ENCODE measurements around a stretch of chr2.

- PRO-cap = no peak
- RAMPAGE, long total RNA = no peak
These were observed 187.3 kb upstream of the NCKAP5 start for GRCh38 chr2:133755593-133755945.

GRCh38 chr2:134251955-134252845 is 1.7 kb upstream of the MGAT5 start:
- PRO-cap = no peak
- RAMPAGE, long total RNA = no peak

- PRO-cap = no peak
- RAMPAGE, long total RNA = no peak
These were observed 33.5 kb downstream of the MGAT5 start for GRCh38 chr2:134287242-134287851.

DNA sequence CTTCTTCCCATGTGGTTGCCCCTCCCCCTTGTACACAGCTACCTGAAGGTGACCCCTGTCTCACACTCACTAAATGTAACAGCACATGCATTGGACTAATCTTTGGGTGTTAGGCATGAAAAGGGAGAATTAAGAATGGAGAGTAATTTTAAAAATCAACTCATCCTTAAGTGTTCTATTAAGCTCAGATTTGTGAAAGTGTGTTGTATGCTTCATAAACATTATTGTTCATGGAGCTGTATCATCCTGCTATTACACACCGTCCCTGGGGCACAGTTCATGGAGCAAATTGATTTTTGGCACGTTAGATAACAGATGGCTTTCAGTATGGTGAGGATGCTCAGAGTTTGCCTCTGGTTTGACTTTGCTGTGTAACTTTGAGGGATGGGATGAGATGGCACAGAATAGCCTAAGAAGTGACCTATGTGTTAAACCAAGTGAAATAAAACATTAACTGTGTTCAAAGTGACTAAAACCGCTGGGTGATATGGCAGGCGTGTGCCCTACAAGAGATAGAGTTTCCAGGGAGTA is 97.1 kb downstream of the MGAT5 start:
- PRO-cap = no peak
- RAMPAGE, long total RNA = start-site peak on the plus strand centred at position 246 of the sequence, 73 bp wide, 20 reads

GRCh38 chr2:134412447-134413253 is 158.8 kb downstream of the MGAT5 start:
- PRO-cap = no peak
- RAMPAGE, long total RNA = no peak

DNA sequence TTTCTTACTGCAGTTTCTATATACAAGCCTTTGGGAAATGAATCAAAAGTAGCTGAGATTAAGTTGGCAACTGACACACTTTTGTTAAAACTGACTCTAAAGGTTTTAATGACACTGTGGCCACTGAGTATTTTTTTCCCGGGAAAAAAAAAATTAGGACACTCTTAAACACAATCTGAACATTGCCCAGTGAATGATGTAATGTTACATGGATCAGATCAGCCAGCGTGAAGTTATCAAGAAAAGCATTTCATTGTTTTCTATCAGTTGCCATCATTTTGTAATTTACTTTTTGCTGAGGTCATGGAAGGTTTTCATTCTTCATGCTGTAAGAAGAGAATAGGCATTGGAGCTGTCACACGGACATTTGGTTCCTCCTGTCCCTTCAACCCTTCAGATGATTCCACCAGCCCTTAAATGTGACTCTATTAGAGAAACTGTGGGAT is 164.1 kb downstream of the MGAT5 start:
- PRO-cap = no peak
- RAMPAGE, long total RNA = no peak

DNA sequence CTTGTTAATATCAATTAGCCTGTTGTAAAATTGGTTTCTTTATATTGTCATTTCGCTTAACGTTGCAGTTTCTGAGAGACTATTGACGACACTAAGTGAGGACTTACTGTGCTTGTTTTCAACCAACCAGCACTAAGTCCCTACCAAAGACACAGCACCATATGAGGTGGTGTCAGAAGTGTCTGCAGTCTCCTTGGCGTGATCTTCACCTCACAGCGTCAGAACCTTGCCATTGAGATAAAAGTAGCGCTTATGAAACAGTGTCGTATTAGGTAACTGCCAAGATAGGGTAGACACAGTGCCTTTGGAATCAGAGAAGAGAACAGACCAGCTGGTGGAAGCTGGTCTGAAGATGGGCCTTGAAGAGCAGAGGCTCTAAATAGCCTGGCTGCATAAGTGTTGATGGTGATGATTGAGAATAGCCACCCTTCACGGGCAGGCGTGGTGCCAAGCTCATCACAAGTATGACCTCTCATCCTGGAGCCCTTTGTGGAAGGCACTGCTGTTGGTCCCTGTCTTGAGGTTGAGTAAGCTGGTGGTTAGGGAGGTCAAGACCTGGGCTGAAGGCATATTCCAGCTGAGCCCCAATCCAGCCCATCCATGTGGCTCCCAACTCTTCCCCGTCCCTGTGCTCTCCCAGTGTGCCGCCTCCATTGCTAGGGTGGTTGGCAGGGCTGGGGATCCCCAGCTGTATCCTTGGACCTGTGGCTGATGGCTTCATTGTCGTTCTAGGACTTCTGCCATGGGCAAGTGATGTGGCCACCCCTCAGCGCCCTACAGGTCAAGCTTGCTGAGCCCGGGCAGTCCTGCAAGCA is 187.4 kb downstream of the MGAT5 start:
- PRO-cap = no peak
- RAMPAGE, long total RNA = no peak

- PRO-cap = no peak
- RAMPAGE, long total RNA = no peak
These were observed 48.6 kb downstream of the TMEM163 start for GRCh38 chr2:134669937-134670844.

DNA sequence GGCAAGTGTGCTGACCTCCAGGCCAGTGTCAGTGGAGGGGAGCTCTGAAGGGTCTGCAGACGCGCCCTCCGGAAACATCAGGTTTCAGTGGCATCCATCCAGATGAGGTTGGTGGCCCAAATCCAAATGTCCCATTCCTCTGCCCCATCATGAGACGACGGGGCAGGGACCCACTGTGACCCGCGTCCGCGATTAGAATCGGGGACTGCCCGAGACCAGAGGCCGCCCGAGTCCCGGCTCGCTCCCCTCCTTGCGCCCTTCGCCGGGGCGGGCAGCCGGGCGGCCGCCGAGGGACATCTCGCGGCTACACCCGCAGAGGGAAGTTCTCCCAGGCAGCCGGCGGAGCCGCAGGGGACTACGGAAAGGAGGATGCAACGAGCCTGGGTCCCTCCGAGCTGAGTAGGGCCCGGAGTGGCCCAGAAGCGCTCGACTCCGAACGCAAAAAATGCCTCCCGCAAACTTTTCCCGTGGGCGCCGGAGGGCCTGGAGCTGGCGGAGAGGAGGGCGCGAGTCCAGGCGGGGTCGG is 763 bp downstream of the TMEM163 start:
- PRO-cap = no peak
- RAMPAGE, long total RNA = no peak

GRCh38 chr2:134739658-134740724 is 21.2 kb upstream of the TMEM163 start:
- PRO-cap = no peak
- RAMPAGE, long total RNA = no peak

DNA sequence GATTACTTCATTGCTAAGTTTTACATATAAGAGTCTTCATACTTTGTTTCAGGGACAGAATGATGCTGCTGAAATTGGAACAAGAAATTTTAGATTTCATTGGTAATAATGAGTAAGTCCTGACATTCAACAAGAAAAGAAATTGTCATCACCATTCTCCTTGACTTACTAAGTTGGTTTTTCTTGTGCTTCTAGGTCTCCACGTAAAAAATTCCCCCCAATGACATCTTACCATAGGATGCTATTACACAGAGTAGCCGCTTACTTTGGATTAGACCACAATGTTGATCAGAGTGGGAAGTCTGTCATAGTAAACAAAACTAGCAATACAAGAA is 100.3 kb downstream of the R3HDM1 start:
- PRO-cap = no peak
- RAMPAGE, long total RNA = start-site peak on the plus strand centred at position 269 of the sequence, 111 bp wide, 18 reads

DNA sequence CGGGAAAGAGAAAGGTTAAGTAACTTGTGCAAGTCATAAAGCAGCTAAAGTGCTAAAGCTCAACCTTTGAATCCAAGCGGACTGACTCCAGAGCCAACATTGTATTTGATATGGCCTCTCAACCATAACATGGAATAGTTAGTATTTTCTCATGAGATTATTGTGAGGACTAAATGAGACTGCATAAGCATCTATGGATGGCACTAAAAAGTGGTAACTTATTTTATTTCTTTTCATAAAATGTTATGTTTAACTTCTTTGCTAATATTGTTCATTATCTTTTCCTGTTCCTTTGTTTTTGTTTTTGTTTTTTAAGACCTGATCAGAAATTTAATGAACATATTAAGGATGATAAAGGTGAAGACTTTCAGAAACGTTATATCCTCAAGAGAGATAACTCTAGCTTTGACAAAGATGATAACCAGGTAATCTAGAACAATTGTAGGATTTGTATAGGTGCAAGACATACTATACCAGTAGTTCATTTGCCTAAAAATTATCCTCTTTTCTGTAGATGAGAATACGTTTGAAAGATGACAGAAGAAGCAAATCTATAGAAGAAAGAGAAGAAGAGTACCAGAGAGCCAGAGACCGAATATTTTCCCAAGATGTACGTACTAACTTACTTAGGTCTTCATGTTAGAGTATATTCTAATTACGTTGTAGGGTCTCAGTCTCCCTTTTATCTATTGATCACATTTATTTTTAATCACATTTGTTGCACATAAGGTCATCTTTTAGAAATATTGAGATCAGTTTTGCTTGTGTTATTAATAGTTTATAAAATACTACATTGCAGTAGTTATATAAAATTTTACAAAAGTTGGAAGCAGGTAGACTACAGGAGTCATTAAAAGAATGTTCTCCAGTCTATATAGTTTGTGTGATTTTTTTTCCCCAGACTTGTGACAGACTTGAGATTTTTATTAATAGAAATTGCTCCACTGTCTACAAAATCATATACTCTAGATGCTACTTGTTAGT is 104.6 kb downstream of the R3HDM1 start:
- PRO-cap = no peak
- RAMPAGE, long total RNA = start-site peak on the plus strand centred at position 277 of the sequence, 291 bp wide, 26 reads

- PRO-cap = no peak
- RAMPAGE, long total RNA = no peak
These were observed 83.7 kb upstream of the UBXN4 start for GRCh38 chr2:135657934-135658359.

- PRO-cap = no peak
- RAMPAGE, long total RNA = no peak
These were observed 20.8 kb downstream of the UBXN4 start for GRCh38 chr2:135762347-135762985.

GRCh38 chr2:136114249-136114898 is 3.6 kb downstream of the CXCR4 start:
- PRO-cap = no peak
- RAMPAGE, long total RNA = start-site peak on the minus strand at chr2:136114753-136114792, 17 reads

DNA sequence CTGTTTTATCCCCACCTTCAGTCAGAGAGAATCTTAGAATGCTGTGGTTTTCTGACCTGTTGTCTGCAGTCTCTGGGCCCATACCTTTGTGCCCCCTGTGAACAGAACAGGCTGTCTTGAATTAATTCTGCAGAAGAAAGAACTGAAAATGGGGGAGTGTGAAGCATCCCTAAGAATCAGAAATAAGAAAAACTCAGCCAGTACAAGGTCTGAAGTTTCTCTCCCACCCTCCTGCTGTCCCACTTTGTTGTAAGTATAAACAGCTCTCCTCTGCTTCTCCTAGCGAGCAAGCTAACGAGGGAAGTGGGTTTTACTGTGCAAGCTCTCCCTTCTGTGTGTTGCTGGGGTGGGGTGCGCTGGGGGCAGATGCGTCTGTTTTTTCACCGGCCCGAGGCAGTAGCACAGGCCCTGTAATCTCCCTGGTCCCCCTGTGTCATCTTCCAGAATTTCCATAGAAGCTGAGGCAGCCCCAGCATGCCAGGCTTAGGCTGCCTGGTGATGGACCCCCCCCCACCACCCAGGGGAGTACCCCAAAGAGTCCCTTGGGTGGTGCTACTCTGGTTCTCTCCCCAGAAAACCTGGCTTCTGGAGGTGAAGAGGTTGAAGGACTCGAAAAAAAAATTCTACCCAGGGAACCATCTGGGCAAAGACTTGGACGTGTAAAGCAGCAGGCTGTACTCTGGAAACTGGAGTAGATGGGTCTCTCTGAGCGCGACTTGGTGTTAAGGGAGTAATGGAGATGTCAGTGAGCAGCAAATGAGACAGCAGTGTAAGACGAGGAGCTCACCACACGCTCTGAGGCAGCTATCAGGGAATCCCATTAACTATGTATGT is 9.5 kb upstream of the CXCR4 start:
- PRO-cap = no peak
- RAMPAGE, long total RNA = no peak

GRCh38 chr2:136128103-136128979 is 10.4 kb upstream of the CXCR4 start:
- PRO-cap = no peak
- RAMPAGE, long total RNA = no peak

GRCh38 chr2:136136715-136137372 is 18.9 kb upstream of the CXCR4 start:
- PRO-cap = no peak
- RAMPAGE, long total RNA = no peak

GRCh38 chr2:136205561-136206067 is 87.7 kb upstream of the CXCR4 start:
- PRO-cap = unidirectional peak, plus-strand start at chr2:136205833
- RAMPAGE, long total RNA = no peak

DNA sequence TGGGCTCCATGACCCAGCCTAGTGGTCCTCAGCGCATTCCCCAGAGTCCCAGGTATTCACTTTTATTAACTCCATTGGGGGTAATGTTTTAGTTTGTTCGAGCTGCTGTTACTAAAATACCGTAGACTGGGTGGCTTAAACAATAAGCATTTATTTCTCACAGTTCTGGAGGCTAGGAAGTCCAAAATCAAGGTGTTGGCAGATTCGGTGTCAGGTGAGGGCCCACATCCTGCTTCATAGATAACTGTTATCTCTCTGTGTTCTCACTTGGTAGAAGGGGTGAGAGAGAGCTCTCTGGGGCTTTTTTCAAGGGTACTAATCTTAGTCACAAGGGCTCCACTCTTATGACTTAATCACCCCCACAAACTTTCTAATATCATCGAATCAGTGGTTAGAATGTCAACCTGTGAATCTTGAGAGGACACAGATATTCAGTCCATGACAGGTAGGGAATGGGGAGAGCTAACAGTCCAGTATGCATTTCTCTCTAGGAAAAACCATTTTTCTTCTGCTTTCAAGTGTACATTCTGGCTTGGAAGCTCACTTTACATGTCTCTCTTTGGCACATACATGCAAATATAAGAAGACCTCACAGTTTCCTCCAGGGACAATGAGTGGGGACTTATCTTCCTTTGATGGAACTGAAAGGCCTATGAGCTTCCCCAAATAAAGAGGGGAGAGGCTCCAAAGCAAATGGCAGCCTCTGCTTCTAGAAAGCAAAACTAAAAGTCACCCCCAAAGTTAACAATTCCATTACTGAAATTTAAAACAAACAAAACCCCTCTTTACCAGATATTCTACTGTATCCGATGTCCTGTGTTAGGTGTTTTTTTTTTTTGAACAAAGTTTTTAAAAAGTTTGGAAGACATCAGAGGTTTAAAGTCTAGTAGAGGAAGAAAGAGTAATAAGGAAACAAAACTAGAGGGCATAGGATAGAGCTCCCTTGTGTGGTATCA is 95.0 kb upstream of the CXCR4 start:
- PRO-cap = no peak
- RAMPAGE, long total RNA = no peak